Gallbladder (tissue), 1 donor: ENCODE measurements around a stretch of chr3.

DNA sequence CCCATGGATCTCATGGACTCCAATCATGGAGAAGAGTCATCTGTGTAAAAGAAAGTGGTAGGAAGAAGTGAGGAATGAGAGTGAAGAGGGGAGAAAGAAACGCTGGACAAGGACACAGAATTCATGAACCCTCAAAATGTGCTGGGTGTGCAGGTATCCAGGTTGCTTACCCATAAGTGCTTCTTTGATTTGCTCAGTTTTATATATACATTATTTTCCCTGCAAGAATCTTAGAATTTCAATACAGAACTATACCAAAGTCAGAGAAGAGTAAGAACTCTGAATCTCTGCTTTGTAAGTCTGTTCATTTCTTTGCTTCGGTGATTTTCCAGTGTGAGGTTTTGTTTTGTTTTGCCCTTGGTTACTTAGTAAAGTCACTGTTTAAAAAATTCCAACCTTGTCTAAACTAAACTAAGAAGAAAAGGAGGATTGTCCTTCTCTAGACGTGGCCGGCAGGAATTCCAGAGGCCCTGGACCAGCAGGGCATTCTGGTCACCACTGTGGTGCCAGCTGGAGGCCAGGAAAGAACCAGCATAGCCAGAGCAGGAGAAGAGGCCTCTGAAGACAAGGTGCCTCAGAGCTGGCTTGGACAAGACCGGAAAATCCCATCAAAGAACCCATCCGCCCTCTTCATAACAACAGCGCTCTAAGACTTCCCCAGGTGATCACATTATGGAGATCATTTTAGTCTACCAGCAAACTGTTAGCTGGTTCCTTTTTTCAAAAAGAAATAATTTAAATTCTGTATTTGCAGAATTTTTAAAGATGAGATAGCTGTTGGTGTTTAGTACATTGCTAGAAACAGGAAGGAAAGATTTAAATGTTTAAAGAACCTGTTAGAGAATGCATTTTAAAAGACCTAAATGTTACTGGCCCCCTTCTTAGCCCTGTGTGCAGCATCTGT is 8.2 kb downstream of the PLOD2 start:
- PRO-cap, result unidirectional peak, plus-strand start at position 486 of the sequence

- PRO-cap, result bidirectional peak, plus-strand start at chr3:146160314, minus-strand start at chr3:146160320
These were observed 953 bp downstream of the PLOD2 start for GRCh38 chr3:146160006-146160455.

DNA sequence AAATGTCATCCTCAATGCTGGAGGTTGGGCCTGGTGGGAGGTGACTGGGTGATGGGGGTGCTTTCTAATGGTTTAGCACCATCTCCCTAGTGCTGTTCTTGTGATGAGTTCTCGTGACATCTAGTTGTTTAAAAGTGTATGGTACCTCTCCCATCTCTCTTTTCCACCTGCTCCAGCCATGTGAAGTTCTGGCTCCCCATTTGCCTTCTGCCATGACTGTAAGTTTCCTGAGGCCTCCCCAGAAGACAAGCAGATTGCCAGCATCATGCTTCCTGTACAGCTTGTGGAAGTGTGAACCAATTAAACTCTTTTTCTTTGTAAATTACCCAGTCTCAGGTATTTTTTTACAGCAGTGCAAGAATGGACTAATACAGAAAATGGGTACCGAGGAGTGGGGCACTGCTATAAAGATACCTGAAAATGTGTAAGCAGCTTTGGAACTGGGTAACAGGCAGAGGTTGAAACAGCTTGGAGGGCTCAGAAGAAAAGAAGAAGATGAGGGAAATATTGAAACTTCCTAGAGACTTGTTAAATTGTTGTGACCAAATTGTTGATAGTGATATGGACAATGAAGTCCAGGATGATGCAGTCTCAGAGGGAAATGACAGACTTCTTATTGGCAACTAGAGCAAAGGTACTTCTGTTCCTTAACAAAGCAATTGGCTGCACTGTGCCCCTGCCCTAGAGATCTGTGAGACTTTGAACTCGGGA is 15.6 kb downstream of the PLSCR4 start:
- PRO-cap, result no peak

- PRO-cap, result no peak
These were observed 88.3 kb upstream of the PLSCR4 start for GRCh38 chr3:146339264-146339595.

GRCh38 chr3:147390704-147391627 is 15.4 kb downstream of the ZIC4 start:
- PRO-cap, result no peak

- PRO-cap, result no peak
These were observed 547 bp upstream of the ZIC1 start for GRCh38 chr3:147408567-147409068.

DNA sequence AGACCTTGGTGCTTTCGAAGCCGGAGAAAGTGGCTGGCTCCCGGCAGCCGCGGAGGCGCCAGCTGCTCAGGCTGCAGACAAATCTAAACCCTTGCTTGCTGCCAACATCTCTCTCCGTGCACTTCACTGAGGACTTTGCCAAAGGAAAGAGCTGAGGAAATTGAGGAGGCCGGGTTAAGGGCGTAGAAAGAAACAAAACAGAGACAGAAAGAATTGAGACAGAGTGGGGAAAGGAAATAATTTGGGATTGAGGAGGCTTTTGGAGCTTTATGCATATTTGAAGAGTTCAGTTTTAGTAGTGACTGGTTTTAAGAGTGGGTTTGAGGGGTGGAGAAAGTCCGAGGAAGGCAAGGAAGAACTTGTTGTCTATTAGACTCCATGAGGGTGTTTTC is 2.2 kb downstream of the ZIC1 start:
- PRO-cap, result no peak

DNA sequence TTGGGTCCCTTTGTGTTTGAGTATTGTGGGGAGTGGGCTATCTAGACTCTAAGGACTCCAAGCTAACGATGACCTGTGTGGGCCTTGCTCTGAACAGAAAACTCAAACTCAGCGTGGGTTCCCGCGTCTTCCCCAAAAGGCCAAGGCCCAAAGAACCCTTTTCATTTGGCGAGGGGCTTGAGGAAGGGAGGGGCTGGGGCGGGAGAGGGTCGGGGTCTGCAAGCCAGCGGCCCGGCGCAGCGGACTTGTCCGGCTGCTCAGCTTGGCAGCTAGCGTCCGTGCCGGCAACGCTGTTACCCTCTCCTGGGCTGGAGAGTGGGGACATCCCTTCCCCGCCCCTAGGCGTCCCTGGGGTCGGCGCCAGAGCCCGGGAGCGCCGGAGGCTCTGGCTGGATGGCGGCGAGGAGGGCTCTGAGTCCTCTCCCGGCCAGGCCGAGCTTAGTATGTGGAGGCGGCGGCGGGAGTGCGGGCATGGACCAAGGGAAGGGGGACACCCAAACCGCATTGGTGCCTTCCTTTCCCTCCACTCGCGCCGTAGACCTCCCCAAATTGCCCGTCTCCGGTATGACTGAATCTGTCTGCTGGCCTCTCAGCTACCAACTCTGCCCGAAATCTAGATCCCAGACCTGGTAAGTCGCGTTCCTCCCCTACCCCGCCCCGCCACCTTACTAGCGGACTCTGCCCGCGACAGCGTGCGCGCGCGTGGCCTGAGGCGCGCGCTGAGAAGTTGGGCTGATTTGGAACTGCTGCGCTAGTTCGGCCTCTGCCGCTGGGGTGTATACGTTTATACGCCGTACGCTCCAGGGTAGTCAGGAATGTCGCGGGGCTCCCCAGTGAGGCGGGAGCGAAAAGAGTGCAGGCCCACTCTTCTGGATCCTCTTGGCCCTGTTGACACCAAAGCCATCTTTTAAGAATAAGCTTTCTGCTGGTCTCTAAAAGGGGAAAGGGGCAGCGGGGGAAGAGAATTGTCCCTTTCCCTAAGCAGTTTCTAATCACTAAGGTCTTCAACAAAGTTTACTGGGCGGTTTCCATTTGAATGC is 12.1 kb downstream of the ZIC1 start:
- PRO-cap, result no peak

DNA sequence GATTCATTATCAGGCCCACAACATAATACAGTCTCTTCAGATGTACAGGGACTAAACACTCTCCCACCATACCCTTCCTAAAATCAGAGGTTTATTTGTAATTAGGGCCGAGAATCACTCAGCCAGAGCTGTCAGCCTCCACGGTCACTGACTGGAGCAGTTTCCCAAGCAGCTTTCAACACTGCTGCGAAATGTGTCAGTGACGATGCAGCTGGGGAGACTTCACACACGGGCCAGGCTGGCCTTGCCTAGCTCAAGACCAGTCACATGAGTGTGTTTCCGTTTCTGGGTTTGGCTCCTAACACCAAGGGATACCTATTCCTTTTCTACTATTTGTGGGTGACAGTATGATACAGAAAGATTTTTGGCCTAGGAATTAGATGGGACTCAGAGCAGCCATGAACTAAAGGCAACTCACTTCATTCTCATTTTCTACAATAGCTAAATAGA is 272.0 kb downstream of the ZIC1 start:
- PRO-cap, result no peak

DNA sequence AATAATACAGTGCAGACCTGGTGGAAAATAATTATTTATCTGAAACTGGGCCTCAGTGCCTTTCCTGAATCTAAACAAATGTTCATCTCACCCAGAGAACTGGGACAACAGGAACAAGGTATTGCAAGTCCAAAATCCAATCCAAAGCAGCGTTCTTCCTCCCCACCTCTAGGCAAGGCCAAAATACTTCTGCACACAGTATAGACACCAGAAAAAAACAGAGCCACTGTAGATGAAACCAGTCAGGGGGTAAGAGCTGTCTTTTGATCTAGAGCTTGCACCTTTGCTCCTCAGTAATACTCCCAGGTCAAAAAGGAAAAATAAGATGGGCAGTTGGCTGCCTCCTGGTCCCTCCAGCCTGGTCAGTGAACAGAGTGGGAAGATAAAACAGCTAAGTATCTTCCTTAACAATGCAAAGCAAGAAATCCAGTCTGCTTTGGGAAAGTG is 14.6 kb downstream of the AGTR1 start:
- PRO-cap, result no peak

- PRO-cap, result no peak
These were observed 44.3 kb upstream of the GYG1 start for GRCh38 chr3:148946890-148947496.

DNA sequence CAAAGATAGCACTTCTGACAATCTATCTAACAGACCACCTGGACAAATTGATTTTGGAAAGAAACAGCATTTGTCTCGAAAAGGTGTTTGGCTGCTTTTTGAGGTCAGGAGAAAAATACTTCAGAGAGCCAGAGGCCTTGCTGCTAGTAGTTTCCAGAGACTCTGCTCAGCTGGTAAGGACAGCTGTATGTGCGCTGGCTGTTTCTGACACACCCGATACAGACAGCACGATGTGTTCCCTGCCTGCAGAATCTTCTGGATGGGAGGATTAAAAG is 15.7 kb upstream of the GYG1 start:
- PRO-cap, result no peak

DNA sequence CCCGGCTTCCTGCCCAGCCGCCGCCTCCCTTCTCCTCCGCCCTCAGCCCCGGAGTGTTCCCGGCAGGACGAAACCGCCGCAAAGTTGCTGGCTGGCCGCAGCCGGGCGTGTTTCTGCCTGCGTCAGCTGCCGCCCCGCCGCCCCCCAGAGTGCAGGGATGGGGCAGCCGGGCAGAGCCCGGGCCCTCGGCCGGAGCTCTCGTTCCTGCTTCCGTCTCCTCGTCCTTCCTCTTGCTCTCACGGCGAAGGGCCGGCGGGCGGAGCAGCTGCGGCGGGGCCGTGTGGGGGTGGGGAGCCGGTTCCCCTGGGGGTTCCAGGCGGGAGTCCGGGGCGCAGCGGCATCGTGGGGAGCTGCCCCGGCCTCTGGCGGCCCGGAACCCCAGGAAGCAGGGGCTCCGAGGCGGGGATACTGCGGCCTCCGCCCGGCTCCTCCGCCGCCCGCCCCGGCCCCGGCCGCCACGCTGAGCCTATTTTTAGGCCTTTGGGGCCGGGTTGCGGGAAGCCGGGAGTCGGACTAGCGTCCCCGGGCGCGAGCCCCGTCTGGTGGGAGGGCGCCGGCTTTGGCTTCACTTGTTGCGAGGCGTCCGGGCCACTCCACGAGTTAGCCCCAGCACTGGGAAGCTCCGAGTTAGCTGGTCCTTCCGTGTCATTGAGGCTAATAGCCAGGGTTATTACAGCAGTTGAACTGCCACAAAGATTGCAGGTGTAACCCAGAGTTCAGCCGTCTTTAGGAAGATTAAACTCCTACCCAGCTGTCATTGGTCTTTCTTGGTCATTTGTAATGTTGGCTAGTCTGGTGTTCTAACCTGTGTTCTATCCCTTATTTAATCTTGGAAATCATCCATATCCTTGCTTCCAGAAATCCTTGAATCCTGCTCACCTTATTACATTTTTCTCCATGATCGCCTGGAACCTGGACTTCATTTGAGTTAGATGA is 613 bp downstream of the GYG1 start:
- PRO-cap, result bidirectional peak, plus-strand start at position 165 of the sequence, minus-strand start at position 55 of the sequence; bidirectional peak, plus-strand start at position 239 of the sequence, minus-strand start at position 200 of the sequence; unidirectional peak, minus-strand start at position 544 of the sequence; unidirectional peak, minus-strand start at position 602 of the sequence

DNA sequence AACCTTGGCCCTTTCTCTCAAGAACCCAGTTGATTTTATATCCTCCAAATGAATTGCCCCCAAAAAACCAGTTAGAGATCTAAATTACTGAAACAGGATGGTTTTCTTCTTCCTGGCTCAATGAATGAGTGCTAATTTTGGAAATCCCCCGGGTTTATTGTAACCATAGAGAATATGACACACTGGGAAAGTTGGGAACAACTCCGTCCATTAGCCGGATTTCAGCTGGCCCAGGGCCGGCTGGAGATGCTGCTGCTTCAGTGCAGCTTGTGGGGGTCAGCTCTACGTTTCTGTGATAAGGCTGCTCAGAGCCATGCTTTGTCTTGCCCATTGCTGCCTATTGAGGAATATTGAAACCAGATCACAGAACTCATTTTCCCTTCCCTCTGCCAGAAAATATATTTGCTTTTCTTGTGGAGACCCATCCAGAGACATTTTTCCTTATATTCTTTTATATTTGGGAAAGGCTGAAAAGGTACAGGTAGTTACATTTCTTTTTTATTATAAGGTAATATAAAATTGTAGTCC is 20.4 kb downstream of the GYG1 start:
- PRO-cap, result no peak

DNA sequence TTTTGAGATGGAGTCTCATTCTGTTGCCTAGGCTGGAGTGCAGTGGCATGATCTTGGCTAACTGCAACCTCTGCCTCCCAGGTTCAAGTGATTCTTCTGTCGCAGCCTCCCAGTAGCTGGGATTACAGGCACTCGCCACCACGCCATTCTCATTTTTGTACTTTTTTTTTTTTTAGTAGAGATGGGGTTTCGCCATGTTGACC is 21.2 kb downstream of the CP start:
- PRO-cap, result no peak

DNA sequence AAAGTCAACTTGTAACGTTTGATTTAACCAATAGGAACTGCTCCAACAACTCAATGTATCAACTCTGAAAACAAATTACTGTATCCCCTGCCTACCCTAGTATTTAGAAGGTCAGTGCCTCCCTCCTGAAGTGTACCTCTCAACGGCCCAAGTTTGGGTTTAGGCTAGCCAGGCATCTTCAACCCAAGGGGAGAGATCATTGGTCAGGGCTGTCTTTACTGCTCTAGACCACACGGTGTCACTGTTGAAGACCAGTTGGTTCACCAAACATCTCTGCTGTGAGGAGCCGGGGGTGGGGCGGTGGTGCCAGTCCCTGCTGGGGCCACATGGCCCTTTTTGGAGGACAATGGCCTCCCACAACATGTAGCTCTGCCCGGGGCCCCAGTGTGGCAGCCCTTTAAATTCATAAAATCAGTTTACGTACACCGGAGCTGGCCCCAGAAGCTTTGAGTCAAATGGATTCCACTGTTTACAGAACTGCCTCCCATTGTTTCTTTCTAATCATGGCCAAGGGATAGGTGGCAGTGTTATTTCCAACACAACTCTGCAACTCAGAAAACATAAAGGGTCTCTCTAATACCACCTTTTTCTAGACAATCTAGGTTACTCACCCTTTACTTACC is 19.1 kb upstream of the TM4SF18 start:
- PRO-cap, result no peak

DNA sequence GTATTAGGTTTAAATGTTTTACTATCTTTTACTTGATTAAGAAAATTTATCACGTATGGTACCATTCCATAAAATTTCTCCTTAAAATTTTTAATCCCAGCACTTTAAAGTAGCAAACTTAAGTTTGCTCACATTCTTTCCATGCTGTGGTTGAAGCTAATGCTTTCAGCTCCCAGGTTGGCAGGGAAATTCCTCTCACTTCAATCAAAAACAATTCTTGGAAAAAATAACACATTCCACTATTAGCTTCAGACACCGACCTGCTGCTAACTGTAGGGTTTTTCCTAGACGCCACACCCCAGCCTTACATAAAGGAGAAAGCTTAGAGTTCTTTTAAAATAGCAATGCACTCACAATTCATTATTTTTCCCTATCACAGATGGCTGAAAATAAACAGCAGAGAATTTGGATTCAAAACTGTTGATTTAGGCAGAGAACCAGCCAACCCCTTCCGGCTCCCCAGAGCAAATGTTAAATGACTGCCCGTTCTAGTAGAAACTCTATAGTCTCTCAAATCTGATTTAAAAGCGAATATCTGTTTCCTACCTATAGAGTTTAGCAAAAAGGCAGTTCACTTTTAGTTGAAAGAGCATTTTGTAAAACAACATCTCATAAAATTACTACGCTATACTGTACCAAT is 752 bp downstream of the TM4SF1 start:
- PRO-cap, result no peak

- PRO-cap, result bidirectional peak, plus-strand start at chr3:149389114, minus-strand start at chr3:149388884
These were observed 11.4 kb upstream of the TM4SF1 start for GRCh38 chr3:149388652-149389474.

- PRO-cap, result no peak
These were observed 57.0 kb downstream of the TM4SF4 start for GRCh38 chr3:149531417-149532048.

DNA sequence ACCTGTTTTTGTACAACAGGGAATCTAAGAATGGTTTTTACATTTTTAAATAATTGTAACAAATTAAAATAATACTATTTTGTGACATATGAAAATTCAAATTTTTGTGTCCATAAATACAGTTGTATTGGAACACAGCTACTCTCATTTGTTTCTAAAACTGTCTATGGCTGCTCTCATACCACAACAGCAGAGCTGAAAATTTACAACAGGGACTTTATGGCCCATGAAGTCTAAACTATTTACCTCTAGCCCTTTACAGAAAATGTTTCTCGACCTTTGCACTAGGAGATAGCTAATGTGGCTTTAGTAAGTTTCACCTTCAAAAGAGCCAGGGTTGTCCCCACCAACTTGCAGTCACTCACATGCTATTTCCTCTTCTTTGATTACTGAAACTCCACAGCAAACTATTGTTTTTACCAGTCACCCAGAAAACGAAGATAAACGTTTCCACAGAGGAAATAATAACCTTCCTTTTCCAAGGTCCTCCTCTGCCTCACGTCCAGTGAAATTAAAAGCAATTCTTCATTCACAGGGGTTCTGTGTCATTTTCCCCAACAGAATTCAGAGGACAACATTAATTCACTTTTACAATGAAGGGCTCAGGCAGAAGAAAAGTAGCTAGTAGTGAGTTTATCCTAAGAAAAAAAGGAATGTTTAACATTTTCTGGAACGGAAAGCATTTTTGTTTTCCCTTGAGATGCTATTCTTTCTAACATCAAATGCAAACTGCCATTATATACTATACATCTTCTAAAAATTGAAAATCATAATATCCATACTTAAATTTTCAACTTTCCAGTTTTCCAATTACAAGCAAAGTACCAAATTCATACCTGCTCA is 48.2 kb downstream of the WWTR1 start:
- PRO-cap, result no peak